ENCODE measurements around the genes GNL2 and EPHA10.

- PRO-cap, 4 experiments, result no peak in any of the 4 experiments
- RAMPAGE, long total RNA, 2 experiments, result no peak in any of the 2 experiments
- RRBS, result no CpG with 5 or more reads among the region's 9 CpGs
Observed at GRCh38 chr1:36664485-36664914, 181.8 kb upstream of the CSF3R start.

GRCh38 chr1:36865301-36865595 lies 169.1 kb downstream of the GRIK3 start:
- PRO-cap, 4 experiments, result no peak in any of the 4 experiments
- RAMPAGE, long total RNA, 2 experiments, result no peak in any of the 2 experiments
- RRBS, result no CpG with 5 or more reads among the region's 6 CpGs

- PRO-cap, 4 experiments, result no peak in any of the 4 experiments
- RAMPAGE, long total RNA, 2 experiments, result no peak in any of the 2 experiments
- RRBS, result no CpG with 5 or more reads among the region's 7 CpGs
Observed at GRCh38 chr1:37473574-37473937, 824 bp upstream of the ZC3H12A start.

DNA sequence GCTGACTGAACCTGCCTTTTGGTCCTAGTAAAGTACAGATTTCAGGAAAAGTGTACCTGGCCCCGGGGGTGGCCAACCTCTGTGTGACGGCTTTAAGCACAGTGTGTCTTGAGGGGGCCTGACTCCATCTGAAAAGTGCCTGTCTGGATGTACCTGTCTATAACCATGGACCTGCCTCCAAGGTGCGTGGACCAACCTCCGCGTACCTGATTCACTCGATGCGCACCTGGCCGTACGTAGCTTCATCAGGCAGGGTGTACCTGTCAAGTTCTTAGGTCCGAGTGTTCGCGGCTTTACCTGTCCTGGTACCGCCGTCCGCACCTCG lies 480 bp upstream of the ZC3H12A start:
- PRO-cap, 4 experiments, result no peak in any of the 4 experiments
- RAMPAGE, long total RNA, 2 experiments, result no peak in any of the 2 experiments
- RRBS, result no CpG with 5 or more reads among the region's 16 CpGs

DNA sequence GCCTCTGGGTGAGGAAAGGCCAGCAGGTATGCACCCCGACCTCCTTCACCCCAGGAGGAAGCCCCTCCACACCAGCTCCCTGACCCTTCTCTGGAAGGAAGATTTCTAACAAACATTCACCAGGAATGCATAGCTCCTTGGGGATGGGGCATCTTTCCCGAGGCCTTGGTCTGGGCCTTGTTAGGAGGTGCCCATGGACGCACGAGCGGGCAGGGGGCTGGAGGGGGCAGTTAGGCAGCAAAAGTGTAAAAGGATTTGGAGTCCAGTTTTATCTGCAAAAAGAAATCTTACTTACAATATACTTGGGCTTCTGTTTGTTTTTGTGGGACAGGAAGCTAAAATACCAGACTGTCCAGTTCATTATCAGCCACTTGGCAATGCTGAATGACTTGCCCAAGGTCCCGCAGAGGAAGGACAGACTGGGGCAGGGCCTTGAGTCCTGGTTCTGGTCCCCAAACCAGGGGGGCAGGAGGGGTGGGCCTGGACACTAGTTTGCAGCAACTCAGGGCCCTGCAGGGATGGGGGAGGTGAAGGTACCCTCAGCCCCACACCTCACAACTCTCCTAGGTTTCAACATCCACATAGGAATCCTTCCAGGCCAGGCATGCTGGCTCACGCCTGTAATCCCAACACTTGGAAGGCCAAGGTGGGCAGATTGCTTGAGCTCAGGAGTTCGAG lies 10.2 kb downstream of the ZC3H12A start:
- PRO-cap, 4 experiments, result no peak in any of the 4 experiments
- RAMPAGE, long total RNA, 2 experiments, result no peak in any of the 2 experiments
- RRBS, result no CpG with 5 or more reads among the region's 8 CpGs

DNA sequence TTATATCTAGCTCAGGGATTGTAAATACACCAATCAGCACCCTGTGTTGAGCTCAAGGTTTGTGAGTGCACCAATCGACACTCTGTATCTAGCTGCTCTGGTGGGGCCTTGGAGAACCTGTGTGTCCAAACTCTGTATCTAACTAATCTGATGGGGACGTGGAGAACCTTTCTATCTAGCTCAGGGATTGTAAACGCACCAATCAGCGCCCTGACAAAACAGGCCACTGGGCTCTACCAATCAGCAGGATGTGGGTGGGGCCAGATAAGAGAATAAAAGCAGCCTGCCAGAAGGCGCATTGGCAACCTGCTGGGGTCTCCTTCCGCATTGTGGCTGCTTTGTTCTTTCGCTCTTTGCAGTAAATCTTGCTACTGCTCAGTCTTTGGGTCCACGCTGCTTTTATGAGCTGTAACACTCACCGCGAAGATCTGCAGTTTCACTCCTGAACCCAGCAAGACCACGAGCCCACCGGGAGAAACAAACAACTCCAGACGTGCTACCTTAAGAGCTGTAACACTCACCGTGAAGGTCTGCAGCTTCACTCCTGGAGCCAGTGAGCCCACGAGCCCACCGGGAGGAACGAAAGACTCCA lies 4.3 kb upstream of the MEAF6 start:
- PRO-cap, 4 experiments, result no peak in any of the 4 experiments
- RAMPAGE, long total RNA, 2 experiments, result no peak in any of the 2 experiments
- RRBS, result no CpG with 5 or more reads among the region's 17 CpGs

GRCh38 chr1:37595271-37596473 lies at the start of gene GNL2:
TSS of gene GNL2 (minus strand) at chr1:37595937.
- PRO-cap, 4 experiments, result peak in 4 of 4 experiments; most common plus-strand start chr1:37596152 (in 2); most common minus-strand start chr1:37595935 (in 4)
- RAMPAGE, long total RNA, 2 experiments, result start-site peak on the minus strand in 1 of 2 experiments, at chr1:37595934-37595939 at its widest, 655 reads per replicate
- RRBS, result no CpG with 5 or more reads among the region's 56 CpGs

DNA sequence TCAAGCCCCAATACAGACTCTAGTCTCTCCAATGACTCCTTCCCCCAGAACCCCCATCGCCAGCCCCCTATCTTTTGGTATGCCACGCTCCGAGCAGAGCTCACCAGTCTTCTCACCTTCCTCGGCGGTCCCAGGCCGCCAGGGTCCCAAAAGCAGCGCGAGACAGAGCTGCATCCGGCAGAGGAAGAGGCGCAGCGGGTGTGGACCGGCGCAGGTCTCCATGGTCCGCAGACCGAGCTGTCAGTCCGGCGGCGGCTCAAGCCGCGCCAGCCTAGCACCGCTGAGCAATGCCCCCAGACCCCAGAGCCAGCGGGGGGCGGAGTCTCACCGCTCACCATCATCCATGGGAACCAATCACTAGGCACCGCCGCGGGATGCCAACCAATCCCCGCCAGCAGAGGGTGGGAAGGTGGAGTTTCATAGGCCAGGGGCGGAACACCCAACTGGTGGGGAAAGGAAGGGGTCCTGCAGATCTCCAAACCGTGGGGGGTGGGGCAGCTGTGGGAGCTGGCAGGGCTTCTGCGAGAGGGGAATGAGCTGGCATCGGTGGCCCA lies at the start of gene EPHA10:
TSS of gene EPHA10 (minus strand) at position 276 of the 554 bp plus-strand sequence.
- PRO-cap, 4 experiments, result no peak in any of the 4 experiments
- RAMPAGE, long total RNA, 2 experiments, result no peak in any of the 2 experiments
- RRBS, result 3% methylated on average over 3 of the region's 32 CpGs

DNA sequence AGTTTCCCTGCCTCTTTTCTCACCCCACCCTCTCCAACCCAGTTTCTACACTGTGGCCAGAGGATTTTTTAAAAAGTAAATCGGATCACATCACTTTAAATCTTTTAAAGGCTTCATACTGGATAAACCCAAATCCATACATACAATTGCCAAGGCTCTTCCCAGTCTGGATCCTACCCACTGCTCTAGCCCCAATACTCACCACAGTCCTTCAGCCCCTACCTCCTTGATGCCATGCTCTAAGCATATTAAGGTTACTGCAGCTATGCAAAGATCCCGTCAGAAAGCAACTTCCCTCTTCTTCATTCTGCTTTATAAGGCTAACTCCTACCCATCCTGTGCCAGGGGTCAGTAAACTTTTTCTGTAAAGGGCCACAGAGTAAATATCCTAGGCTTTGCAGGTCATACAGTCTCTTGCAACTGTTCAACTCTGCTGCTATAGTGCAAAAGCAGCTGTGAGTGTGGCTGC lies 34.2 kb upstream of the MTF1 start:
- PRO-cap, 4 experiments, result no peak in any of the 4 experiments
- RAMPAGE, long total RNA, 2 experiments, result no peak in any of the 2 experiments
- RRBS, result no CpG with 5 or more reads among the region's 2 CpGs

- PRO-cap, 4 experiments, result peak in 2 of 4 experiments; most common minus-strand start chr1:37947545 (in 2)
- RAMPAGE, long total RNA, 2 experiments, result no peak in any of the 2 experiments
- RRBS, result 91% methylated on average over 1 of the region's 8 CpGs
Observed at GRCh38 chr1:37947428-37947970, 646 bp upstream of the INPP5B start.

GRCh38 chr1:37955223-37955811 lies 8.5 kb upstream of the INPP5B start:
- PRO-cap, 4 experiments, result no peak in any of the 4 experiments
- RAMPAGE, long total RNA, 2 experiments, result no peak in any of the 2 experiments
- RRBS, result no CpG with 5 or more reads among the region's 5 CpGs

- PRO-cap, 4 experiments, result no peak in any of the 4 experiments
- RAMPAGE, long total RNA, 2 experiments, result no peak in any of the 2 experiments
- RRBS, result no CpG with 5 or more reads among the region's 9 CpGs
Observed at GRCh38 chr1:38425322-38425755, 378.7 kb upstream of the POU3F1 start.

- PRO-cap, 4 experiments, result no peak in any of the 4 experiments
- RAMPAGE, long total RNA, 2 experiments, result no peak in any of the 2 experiments
- RRBS, result no CpG with 5 or more reads among the region's 19 CpGs
Observed at GRCh38 chr1:38427231-38428128, 380.9 kb upstream of the POU3F1 start.

- PRO-cap, 4 experiments, result no peak in any of the 4 experiments
- RAMPAGE, long total RNA, 2 experiments, result no peak in any of the 2 experiments
- RRBS, result 54% methylated on average over 2 of the region's 16 CpGs
Observed at GRCh38 chr1:38489531-38490389, 369.8 kb downstream of the RRAGC start.

GRCh38 chr1:38699890-38700515 lies 159.6 kb downstream of the RRAGC start:
- PRO-cap, 4 experiments, result no peak in any of the 4 experiments
- RAMPAGE, long total RNA, 2 experiments, result no peak in any of the 2 experiments
- RRBS, result no CpG with 5 or more reads among the region's 5 CpGs

- PRO-cap, 4 experiments, result no peak in any of the 4 experiments
- RAMPAGE, long total RNA, 2 experiments, result no peak in any of the 2 experiments
- RRBS, result no CpG with 5 or more reads among the region's 6 CpGs
Observed at GRCh38 chr1:38990285-38990752, 757 bp upstream of the AKIRIN1 start.

GRCh38 chr1:39006271-39007460 lies 15.6 kb downstream of the AKIRIN1 start:
- PRO-cap, 4 experiments, result no peak in any of the 4 experiments
- RAMPAGE, long total RNA, 2 experiments, result no peak in any of the 2 experiments
- RRBS, result no CpG with 5 or more reads among the region's 15 CpGs

DNA sequence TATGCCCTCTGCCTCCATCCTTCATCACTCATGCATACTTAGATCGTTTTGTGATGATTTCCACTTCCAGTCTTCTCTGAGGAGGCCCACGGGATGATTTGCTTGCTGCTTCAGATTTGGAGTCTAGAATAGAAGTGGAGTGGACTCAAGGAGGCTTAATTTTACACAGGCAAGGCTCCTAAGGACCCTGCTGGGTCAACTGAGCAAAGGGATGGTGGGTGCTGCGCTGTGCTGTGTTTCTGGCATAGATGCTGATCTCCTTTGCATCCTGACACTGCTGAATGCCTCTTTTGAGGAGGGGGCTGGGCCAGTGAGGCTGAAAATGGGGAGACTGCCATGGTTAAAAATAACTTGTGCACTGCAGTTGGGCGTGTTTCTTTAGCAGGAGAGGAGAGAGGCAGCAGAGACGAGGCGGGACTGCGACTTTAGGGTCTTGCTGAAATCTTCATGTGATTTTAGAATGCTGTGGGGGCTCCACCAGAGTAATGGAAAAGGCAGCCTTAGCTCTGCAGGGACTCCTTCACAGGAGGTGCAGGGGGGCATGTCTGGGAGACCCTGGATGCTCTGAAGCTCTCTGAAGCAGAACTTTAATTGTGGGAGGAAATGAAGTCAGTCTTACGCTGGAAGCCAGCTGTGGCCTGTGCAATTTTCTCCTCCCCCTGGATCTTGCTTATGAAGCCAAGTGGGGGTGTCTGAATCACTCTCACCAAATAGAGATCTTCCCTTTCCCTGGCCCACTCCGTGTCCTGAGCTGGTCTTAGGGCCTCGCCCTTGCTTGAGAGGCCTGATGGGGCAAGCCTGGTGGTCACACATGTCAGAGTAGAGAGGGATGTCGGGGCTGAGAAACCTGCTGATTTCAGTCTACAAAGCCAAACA lies 60.7 kb downstream of the NDUFS5 start:
- PRO-cap, 4 experiments, result peak in 3 of 4 experiments; most common plus-strand start position 737 of the sequence (in 2); most common minus-strand start position 263 of the sequence (in 2)
- RAMPAGE, long total RNA, 2 experiments, result no peak in any of the 2 experiments
- RRBS, result no CpG with 5 or more reads among the region's 11 CpGs

- PRO-cap, 4 experiments, result peak in 4 of 4 experiments; most common plus-strand start chr1:39090313 (in 1); most common minus-strand start chr1:39090402 (in 4)
- RAMPAGE, long total RNA, 2 experiments, result no peak in any of the 2 experiments
- RRBS, result no CpG with 5 or more reads among the region's 4 CpGs
Observed at GRCh38 chr1:39089913-39090582, 63.9 kb downstream of the NDUFS5 start.

- PRO-cap, 4 experiments, result peak in 2 of 4 experiments; most common minus-strand start chr1:39110649 (in 2)
- RAMPAGE, long total RNA, 2 experiments, result no peak in any of the 2 experiments
- RRBS, result no CpG with 5 or more reads among the region's 5 CpGs
Observed at GRCh38 chr1:39110485-39111315, 84.5 kb downstream of the NDUFS5 start.

All from uterus (tissue), 7 donors.